ENCODE measurements around a stretch of chr9.

GRCh38 chr9:95003879-95004754, 277.6 kb downstream of the AOPEP start:
- PRO-cap, 2 experiments, result peak in 2 of 2 experiments; most common plus-strand start chr9:95004574 (in 2); most common minus-strand start chr9:95004642 (in 2)
- RAMPAGE, long total RNA, 5 experiments, result no peak in any of the 5 experiments

GRCh38 chr9:95009019-95009868, 282.7 kb downstream of the AOPEP start:
- PRO-cap, 2 experiments, result no peak in any of the 2 experiments
- RAMPAGE, long total RNA, 5 experiments, result no peak in any of the 5 experiments

DNA sequence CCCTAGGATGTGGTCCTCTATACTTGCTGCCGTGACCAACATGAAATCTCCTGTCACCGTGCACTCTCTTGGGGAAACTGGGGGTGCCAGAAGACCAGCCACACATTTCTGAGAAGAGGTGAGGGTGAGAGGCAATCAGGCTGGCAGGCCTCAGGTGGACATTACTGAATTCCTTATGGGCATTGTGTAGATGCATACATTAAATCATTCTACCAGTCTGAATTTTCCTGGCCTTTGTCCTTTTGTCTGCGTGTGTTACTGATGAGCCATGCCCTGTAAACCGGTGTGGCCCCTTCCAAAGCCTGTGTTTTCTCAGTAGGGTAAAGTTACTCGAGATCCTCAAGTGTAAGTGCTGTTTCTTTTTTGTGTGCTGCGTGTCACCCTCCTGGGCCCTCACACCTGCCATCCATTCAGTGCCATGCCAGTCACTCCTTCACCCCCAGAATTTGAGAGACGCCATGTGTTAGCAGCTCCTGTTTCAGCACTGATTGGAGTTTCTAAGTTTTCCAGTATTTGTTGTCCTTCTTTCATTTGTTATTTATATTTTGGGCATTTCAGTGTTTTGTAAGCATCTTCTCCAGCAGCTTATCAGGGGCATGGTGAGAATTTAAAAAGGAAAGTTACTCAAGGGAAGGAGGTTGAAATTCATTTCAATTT, 288.3 kb downstream of the FANCC start:
- PRO-cap, 2 experiments, result no peak in any of the 2 experiments
- RAMPAGE, long total RNA, 5 experiments, result no peak in any of the 5 experiments

GRCh38 chr9:95030288-95030866, 287.1 kb downstream of the FANCC start:
- PRO-cap, 2 experiments, result no peak in any of the 2 experiments
- RAMPAGE, long total RNA, 5 experiments, result no peak in any of the 5 experiments

- PRO-cap, 2 experiments, result no peak in any of the 2 experiments
- RAMPAGE, long total RNA, 5 experiments, result no peak in any of the 5 experiments
Measured at GRCh38 chr9:95043844-95044387, 273.6 kb downstream of the FANCC start.

DNA sequence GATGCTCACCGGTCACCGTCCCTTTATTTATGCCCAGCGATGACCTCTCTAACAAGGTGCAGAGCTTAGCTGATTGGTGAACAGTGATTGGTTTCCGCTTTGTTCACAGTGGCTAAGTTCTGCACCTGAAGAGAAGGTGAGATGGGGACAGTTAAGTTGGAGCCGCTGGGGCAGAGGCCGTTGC, 232.2 kb downstream of the FANCC start:
- PRO-cap, 2 experiments, result peak in 1 of 2 experiments; most common plus-strand start position 103 of the sequence (in 1)
- RAMPAGE, long total RNA, 5 experiments, result no peak in any of the 5 experiments

GRCh38 chr9:95101963-95102471, 215.5 kb downstream of the FANCC start:
- PRO-cap, 2 experiments, result no peak in any of the 2 experiments
- RAMPAGE, long total RNA, 5 experiments, result no peak in any of the 5 experiments

DNA sequence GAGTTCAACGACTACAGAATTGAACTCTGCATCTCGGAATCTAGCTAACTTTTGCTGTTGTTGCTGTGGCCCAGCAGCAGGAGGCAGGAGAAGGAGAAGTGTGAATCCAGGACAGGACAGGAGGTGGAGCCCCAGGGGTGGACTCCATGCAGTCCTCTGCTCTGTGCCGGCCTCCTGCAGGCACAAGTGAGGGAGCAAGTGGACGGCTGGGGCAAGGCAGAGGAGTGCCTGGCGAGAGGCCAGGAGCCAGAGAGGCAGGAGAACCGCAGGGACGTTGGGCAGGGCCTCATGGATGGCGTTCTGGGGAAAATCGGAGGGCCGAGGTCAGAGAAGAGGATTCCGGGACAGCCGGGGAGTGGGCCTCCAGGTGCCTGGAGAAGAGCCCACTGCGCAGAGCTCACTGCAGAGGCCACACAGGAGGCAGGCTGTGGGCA, 214.1 kb downstream of the FANCC start:
- PRO-cap, 2 experiments, result no peak in any of the 2 experiments
- RAMPAGE, long total RNA, 5 experiments, result no peak in any of the 5 experiments

DNA sequence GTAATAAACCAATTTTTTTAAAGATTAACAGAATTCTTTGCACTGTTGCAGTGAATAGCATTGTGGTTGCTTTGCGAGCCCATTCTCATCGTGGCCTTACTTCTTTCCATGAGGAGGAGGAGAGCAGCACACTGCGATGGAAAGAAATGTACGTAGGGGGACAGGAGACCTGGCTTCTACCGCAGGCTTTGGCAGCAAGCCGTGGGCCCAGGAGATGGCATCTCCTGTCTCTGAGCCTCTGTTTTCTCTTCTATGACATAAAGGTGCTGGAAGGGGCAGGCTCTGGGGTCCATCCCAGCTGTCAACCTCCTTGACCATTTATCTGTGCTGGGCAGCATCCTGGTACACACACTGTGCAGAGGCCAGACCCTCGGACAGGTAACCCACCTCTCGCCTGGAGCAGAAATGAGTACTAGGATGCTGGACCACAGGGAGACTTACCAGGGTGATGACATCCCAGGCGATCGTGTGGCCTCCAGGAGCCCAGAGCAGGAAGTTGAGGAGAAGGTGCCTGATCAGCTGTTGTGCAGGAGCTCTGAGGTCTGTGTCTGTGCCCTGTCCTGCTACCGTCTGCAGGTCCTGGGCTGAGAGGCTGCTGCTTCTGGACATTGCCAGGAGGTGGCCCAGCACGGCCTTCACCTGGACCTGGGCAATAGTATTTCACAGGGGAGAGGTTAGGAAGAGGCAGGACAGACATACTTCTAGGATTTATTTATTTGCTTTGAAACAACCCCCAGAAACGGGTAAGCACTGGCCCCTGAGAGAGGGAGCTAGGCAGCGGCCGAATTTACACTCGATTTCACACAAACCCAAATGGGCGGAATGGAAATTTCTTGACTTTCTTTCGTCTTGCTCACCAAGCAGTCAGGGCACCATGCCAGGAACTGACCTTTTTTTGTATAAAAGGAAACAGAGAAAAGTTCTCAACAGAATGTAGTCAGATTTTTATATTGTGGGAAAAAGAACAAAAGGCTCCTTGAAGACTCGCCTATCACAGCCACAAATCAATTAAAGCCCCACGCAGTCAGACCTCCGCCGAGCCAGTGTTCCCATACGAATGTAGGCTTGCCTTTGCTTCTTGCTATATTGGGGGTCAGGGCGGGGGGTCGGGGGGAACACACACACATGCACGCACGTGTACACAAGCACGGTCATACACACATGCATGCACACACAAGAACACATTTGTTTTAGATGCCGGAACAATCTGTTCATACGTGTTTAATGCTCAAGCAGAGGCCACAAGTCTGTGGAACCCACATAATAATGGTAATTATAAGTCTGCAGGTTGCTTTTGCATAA, 210.4 kb downstream of the FANCC start:
- PRO-cap, 2 experiments, result no peak in any of the 2 experiments
- RAMPAGE, long total RNA, 5 experiments, result no peak in any of the 5 experiments

- PRO-cap, 2 experiments, result no peak in any of the 2 experiments
- RAMPAGE, long total RNA, 5 experiments, result no peak in any of the 5 experiments
Measured at GRCh38 chr9:95116585-95117460, 200.7 kb downstream of the FANCC start.

GRCh38 chr9:95495174-95495536, 13.9 kb downstream of the PTCH1 start:
- PRO-cap, 2 experiments, result no peak in any of the 2 experiments
- RAMPAGE, long total RNA, 5 experiments, result no peak in any of the 5 experiments

GRCh38 chr9:95506312-95507065, 2.6 kb downstream of the PTCH1 start:
- PRO-cap, 2 experiments, result peak in 2 of 2 experiments; most common plus-strand start chr9:95506350 (in 2); most common minus-strand start chr9:95506425 (in 1)
- RAMPAGE, long total RNA, 5 experiments, result start-site peak on the plus strand in 2 of 5 experiments, at chr9:95506656-95506723 at its widest, 7 to 30 reads per replicate; start-site peak on the minus strand in 3 of 5 experiments, at chr9:95506512-95506624 at its widest, 16 to 25 reads per replicate

DNA sequence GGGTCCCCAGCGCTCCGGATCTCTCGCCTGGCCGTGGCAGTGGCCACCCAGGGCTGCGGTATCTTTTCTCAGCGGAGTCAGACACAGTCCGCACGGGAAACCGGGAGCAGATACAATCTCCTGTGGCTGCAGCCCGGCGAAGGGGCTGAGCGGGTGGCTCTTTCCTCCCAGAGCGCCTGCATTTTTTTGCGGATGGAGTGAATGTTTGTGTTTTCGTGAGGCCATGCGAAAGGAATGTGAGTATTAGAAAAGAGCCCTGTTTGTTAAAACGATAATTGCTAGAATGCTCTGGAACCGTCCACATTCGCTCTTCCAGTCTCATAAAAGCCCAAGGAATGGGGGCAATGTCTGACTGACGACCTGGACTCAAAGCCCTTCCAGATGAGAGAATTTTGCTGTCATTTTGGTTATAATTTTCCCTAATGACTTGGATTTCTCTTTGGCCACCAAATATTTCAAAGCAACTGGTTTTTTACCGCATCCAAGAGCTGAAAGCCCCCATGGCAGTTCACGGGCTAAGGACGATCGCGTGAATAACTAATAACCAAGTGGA, 61.2 kb upstream of the PTCH1 start:
- PRO-cap, 2 experiments, result peak in 1 of 2 experiments; most common minus-strand start position 188 of the sequence (in 1)
- RAMPAGE, long total RNA, 5 experiments, result no peak in any of the 5 experiments

DNA sequence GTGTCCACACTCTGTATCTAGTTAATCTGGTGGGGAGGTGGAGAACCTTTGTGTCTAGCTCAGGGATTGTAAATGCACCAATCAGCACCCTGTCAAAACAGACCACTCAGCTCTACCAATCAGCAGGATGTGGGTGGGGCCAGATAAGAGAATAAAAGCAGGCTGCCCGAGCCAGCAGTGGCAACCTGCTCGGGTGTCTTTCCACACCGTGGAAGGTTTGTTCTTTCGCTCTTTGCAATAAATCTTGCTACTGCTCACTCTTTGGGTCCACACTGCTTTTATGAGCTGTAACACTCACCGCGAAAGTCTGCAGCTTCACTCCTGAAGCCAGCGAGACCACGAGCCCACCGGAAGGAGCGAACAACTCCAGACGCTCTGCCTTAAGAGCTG, 172.0 kb upstream of the PTCH1 start:
- PRO-cap, 2 experiments, result no peak in any of the 2 experiments
- RAMPAGE, long total RNA, 5 experiments, result no peak in any of the 5 experiments

DNA sequence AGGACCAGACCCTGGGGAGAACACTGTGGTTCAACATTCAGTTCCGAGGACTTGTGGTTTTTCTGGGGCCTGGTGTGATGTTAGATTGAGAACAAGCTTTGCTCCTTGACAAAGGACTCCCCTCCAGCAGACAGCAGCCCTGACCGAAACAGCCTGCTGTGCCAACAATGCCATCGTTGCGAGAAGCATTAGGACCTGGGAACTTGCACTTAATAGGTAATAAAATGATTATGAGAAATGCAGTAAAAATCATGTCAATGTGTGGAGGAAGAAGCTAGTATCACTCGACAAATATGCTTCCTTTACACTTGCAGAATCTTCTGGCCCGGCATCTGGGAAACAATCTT, 164.5 kb upstream of the ERCC6L2 start:
- PRO-cap, 2 experiments, result no peak in any of the 2 experiments
- RAMPAGE, long total RNA, 5 experiments, result no peak in any of the 5 experiments

DNA sequence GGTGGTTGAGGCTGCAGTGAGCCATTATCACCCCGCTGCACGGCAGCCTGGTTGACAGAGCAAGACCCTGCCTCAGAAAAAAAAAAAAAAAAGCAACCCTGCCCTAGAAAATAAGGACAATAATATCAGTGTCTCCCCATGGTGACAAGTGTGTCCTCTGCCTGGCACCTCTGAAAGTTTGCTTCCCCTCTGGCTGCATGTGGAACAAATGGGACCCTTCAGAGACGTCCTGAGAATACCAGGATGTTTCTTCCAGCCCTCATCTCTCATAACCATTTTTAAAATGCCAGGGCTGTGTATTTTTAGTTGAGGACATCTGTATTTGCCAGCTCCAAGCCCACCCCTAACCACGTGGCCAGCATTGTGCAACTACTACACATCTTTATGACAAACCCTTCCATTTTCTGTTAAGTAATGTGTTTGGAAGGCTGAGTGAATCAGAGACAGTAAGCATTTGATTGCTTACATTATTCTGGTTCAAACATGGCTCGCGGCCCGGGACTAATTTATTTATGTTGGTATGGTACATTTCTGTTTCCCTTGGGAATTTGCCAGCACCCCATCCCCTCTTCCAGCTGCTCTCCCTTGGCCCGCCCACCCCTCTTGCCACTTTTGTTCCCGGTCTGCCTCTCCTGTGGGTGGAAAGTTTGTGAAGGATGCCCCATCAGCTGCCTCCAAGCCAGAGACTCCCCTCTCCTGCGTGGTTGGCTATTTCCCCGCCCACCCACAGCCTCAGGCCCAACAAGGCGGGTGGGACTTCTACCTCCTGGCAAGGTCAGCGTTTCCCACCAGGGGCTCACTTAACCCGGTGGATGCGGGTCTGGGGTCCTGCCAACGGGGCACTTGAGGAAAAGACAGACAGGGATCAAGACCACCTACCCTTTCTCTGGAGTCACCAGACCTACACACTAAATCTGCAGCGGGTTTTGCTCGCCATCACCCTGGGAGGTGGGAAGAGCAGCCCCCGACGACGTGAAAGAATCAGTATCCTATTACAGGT, 162.3 kb downstream of the HSD17B3 start:
- PRO-cap, 2 experiments, result peak in 1 of 2 experiments; most common plus-strand start position 410 of the sequence (in 1)
- RAMPAGE, long total RNA, 5 experiments, result no peak in any of the 5 experiments

DNA sequence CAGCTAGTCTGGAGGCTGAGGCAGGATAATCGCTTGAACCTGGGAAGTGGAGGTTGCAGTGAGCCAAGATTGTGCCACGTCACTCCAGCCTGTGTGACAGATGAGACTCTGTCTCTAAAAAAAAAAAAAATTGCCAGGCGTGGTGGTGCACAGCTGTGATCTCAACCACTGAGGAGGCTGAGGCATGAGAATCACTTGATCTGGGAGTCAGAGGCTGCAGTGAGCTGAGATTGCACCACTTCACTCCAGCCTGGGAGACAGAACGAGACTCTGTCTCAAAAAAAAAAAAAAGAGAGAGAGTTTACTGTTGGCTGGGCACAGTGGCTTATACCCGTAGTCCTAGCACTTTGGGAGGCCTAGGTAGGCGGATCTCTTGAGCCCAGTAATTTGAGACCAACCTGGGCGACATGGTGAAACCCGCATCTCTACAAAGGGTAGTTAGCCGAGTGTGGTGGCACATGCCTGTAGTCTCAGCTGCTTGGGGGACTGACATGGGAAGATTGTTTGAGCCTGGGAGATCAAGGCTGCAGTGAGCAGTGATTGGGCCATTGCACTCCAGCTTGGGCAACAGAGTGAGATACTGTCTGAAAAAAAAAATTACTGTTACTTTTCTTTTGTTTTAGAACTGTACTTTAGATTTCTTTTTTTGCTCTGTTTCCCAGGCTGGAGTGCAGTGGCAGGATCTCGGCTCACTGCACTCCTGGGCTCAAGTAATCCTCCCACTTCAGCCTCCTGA, 12.5 kb downstream of the HABP4 start:
- PRO-cap, 2 experiments, result no peak in any of the 2 experiments
- RAMPAGE, long total RNA, 5 experiments, result no peak in any of the 5 experiments

GRCh38 chr9:96491712-96492334, 41.9 kb downstream of the HABP4 start:
- PRO-cap, 2 experiments, result no peak in any of the 2 experiments
- RAMPAGE, long total RNA, 5 experiments, result no peak in any of the 5 experiments

DNA sequence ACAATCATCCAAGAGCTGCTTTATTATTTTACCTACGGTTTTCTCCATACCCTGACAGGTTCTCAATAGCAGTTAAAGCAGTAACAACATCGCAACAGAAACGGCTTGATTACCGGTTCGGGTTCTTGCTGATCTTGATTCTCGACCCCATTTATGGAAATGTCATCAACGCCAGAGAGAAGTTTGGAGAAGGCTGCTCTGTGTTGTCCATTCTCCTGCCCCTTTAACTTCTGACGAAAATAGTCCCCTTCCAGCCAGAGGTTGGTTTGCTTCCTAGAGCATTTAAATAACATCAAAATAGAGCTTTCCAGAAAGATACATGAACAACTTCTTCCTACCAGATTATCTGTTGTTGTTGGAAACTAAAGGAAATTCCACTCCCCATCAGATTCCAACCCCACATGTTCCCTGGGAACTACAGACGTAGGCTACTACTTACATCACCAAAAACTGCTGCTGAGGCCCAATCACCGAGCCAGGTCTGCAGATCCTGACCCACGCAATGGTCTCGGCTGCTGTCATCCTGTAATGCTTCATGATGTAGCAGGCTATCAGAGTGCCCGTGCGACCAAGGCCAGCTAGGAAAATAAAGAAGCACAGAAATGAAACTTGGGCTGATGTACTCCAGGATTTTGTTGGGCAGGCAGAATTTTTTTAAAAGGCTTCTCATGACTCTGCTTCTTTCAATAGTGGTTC, 73.3 kb downstream of the HABP4 start:
- PRO-cap, 2 experiments, result peak in 1 of 2 experiments; most common plus-strand start position 551 of the sequence (in 1)
- RAMPAGE, long total RNA, 5 experiments, result no peak in any of the 5 experiments

DNA sequence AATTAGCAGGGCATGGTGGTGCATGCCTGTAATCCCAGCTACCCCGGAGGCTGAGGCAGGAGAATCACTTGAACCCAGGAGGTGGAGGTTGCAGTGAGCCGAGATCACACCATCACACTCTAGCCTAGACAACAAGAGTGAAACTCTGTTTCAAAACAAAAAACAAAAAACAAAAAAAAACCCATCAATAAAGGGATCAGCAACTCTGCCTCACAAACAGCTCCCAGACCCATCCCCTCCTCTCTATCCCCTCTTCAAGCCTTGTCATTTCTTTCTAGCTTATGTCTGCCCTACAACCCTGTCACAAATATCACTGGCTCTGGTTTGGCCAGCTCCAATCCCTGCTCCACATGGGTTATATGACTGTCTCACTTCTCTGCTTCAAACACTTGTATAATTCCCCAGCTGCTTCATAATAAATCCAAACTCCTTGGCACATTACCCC, 5.7 kb downstream of the PRXL2C start:
- PRO-cap, 2 experiments, result no peak in any of the 2 experiments
- RAMPAGE, long total RNA, 5 experiments, result no peak in any of the 5 experiments

All from thyroid gland (tissue), 7 donors.